Ovary (tissue), 7 donors: ENCODE results near the genes DACH1 and KLF5.

GRCh38 chr13:59342330-59342611 lies 821.5 kb downstream of the DIAPH3 start:
- PRO-cap, 7 experiments = no peak in any of the 7 experiments
- RAMPAGE, long total RNA, 2 experiments = no peak in any of the 2 experiments

- PRO-cap, 7 experiments = peak in 1 of 7 experiments; most common minus-strand start chr13:59633347 (in 1)
- RAMPAGE, long total RNA, 2 experiments = no peak in any of the 2 experiments
These were observed 530.3 kb downstream of the DIAPH3 start for GRCh38 chr13:59633211-59633997.

DNA sequence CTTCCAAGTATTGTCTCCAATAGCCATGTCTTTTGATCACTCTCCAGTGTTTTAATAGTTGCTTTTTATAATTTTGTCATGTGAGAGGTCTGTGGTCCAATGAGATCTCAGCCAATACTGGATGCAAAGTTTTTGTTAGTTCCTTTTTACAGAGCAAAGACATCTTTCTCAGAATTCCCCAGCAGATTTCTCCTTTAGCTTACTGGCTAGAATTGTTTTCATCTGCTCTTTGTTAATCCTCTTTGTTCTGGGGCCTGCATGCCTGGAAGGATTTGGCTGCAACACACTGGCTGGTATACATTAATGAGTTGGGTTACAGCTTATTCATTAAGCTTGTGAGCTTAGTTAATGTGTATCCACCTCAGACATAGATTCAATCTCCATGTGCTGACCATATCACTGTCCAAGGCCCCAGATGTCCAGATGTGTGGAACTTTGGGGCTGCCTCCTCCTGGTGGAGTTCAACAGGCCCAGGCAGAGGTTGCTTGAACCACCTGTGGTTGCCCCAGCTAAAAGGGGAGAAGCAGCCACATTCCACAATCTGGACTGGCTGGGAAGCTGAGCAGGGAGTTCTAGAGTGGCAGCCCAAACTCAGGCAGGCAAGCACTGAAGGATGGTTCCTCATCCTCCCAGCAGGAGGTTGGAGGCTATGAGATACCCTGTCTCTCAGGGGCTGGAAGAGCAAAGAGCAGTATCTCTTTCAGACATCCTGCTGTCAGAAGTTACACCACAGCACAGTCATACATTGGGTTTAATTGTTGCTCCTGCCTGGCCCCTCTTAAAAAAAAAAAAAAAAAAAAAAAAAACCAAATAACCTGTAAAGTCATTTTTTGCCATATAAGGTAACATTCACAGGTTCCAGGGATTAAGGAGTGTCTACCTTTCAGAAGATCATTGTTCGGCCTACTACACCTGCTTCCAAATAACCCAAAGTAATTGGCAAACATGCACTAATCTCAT lies 5.3 kb downstream of the DIAPH3 start:
- PRO-cap, 7 experiments = no peak in any of the 7 experiments
- RAMPAGE, long total RNA, 2 experiments = no peak in any of the 2 experiments

DNA sequence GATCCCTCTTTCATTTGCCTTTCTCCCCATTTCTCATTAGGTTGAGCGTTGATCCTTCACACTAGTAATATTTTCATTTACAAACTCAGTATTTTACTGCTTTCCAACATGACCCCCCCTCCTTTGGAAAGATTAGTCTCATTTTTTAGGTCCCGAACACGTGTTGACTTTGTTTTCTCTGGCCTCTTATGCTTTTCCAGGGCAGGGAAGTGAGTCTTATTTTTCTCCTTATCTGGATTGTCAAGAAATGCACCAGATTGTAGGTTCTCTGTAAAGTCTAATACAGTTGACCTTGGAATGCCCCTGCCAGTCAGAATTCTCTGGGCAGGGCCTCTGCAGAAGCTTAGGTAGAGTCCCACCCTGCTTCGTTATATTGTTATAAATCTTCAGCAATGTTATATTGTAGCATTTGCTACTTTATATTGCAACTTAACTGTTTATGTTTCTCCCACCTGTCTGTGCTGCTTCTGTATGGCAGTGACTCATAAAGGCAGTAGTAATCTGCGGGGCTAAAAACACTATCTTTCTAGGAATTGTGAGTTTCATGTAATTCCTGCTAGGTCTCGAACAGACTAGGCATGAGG lies 2.0 kb downstream of the TDRD3 start:
- PRO-cap, 7 experiments = peak in 6 of 7 experiments; most common minus-strand start position 69 of the sequence (in 5)
- RAMPAGE, long total RNA, 2 experiments = no peak in any of the 2 experiments

- PRO-cap, 7 experiments = no peak in any of the 7 experiments
- RAMPAGE, long total RNA, 2 experiments = no peak in any of the 2 experiments
These were observed 36.5 kb downstream of the TDRD3 start for GRCh38 chr13:60433524-60433921.

DNA sequence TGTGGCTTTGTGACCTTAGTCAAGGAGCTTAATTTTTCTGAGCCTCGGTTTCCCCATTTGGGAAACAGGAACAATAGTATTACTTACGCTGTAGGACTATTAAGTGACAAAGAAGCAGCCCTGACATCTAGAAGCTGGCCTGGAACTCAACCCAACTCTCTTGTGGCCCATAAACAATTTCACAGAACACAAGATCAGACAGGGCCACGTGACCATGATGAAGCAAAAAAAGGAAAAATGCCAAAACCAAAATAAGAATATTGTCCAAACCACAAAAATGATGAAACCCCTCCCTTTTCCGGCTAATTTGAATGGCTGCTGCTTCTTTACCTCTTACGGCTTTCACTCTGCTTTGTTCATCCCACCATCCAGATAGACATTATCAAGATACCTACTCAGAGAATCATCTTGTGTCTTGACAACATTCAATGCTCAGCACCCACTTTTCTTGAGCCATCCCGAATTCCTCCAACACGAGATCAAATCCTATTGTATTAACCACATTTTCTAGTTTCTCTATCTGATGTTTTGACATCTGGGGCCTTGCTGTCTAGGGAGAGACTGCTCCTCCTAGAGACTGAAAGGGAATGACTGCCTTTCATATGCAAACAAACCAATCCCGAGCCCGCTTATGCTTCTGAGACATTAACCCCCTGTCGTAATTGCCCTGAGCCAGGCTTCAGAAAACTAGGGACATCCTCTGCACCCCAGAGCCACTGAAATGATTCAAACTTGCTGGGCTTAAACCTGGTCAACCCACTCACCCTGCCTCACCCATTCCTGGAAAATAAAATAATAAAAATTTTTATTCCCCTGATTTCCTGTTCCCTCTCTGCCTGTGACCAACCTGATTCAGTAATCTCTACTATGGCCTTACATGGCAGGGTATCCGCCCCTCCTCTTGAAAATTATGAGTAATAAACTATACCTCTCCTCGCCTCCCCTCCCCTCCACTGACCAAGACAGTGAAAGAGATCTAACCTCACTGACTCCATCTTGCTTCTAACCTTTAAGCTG lies 186.4 kb downstream of the TDRD3 start:
- PRO-cap, 7 experiments = no peak in any of the 7 experiments
- RAMPAGE, long total RNA, 2 experiments = no peak in any of the 2 experiments

DNA sequence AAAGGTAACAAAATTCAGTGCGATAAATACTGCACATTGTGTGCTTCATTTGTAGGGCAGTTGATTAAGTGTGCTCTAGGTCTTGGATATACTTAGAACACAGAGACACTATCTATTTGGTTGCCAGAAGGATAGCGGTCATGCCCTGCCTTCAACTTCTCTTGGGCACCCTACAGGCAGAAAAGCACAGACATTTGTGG lies 605.8 kb downstream of the PCDH9 start:
- PRO-cap, 7 experiments = no peak in any of the 7 experiments
- RAMPAGE, long total RNA, 2 experiments = no peak in any of the 2 experiments

DNA sequence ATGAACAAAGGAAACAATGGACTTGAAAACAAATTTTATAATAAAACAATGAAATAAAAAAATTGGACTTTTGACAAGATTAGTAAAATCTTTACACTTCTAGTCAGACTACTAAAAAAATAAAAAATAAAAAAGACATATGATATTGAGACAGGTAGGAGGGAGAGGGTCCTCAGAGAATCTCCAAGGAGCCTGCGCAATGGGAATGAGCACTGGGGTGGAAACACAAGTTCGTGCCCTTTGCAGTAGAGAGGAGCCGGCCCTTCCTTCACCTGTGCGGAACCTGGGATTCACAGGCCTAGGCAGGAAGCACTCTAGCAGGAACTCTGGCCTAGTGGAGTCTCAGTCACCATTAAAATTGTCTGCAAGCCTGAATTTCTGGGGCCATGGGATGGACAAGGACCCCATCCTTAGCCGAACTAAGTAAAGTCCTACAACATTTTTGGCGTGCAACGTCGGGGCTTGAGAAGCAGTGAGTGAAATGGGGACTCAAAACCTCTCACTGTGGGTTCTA lies 1026.6 kb upstream of the PCDH9 start:
- PRO-cap, 7 experiments = no peak in any of the 7 experiments
- RAMPAGE, long total RNA, 2 experiments = no peak in any of the 2 experiments

DNA sequence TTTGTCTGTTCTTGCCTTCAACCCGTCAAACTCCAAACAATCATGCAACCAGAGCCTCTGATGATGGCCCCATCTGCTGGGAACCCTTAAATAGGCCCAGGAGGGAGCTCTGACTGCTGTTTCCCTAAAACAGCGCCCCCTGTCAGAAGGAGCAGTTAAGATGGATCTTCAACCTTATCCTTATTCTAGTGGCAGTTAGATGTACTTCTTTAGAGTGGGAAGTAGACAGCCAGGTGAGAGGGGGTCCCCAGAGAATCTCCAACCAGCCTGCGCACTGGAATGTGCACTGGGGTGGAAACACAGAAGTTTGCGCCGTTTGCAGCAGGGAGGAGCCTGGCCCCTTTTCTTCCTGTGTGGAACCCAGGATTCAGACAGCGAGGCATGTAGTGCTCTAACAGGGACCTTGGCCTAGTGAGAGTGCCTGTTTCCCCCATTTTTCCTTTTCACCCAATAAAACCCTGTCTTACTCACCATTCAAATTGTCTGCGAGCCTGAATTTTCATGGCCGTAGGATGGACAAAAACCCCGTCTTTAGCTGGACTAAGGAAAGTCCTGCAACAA lies 1031.1 kb upstream of the PCDH9 start:
- PRO-cap, 7 experiments = no peak in any of the 7 experiments
- RAMPAGE, long total RNA, 2 experiments = no peak in any of the 2 experiments

GRCh38 chr13:71014792-71015808 lies 851.9 kb downstream of the DACH1 start:
- PRO-cap, 7 experiments = no peak in any of the 7 experiments
- RAMPAGE, long total RNA, 2 experiments = no peak in any of the 2 experiments

- PRO-cap, 7 experiments = no peak in any of the 7 experiments
- RAMPAGE, long total RNA, 2 experiments = no peak in any of the 2 experiments
These were observed 234.3 kb downstream of the DACH1 start for GRCh38 chr13:71632663-71633224.

GRCh38 chr13:71866856-71867798 lies at the start of gene DACH1:
Gene DACH1, minus strand, starts transcription at chr13:71867204.
- PRO-cap, 7 experiments = peak in 6 of 7 experiments; most common plus-strand start chr13:71867359 (in 6); most common minus-strand start chr13:71867256 (in 3)
- RAMPAGE, long total RNA, 2 experiments = no peak in any of the 2 experiments

- PRO-cap, 7 experiments = peak in 1 of 7 experiments; most common minus-strand start chr13:72250188 (in 1)
- RAMPAGE, long total RNA, 2 experiments = no peak in any of the 2 experiments
These were observed 383.0 kb upstream of the DACH1 start for GRCh38 chr13:72249926-72250447.

DNA sequence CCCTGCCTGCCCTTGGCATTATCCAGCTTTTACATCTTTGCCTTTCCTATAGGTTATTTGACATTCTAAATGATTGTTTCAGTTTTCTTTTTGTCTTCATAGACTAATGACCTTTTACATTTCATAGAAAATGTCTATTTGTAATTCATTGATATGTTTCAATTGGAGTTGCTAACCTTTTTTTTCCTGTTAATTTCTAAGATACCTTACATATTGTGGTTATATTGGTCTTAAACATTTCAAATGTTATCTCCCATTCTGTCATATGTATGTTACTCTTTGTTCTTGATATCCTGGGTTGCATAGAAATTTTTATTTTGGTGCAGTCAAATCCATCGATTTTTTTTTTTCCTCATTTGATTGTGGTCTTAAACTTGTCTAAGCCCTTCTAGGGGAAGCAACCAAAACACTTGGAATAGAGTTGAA lies 13.6 kb downstream of the BORA start:
- PRO-cap, 7 experiments = no peak in any of the 7 experiments
- RAMPAGE, long total RNA, 2 experiments = no peak in any of the 2 experiments

- PRO-cap, 7 experiments = no peak in any of the 7 experiments
- RAMPAGE, long total RNA, 2 experiments = no peak in any of the 2 experiments
These were observed 69.4 kb downstream of the PIBF1 start for GRCh38 chr13:72851022-72852060.

DNA sequence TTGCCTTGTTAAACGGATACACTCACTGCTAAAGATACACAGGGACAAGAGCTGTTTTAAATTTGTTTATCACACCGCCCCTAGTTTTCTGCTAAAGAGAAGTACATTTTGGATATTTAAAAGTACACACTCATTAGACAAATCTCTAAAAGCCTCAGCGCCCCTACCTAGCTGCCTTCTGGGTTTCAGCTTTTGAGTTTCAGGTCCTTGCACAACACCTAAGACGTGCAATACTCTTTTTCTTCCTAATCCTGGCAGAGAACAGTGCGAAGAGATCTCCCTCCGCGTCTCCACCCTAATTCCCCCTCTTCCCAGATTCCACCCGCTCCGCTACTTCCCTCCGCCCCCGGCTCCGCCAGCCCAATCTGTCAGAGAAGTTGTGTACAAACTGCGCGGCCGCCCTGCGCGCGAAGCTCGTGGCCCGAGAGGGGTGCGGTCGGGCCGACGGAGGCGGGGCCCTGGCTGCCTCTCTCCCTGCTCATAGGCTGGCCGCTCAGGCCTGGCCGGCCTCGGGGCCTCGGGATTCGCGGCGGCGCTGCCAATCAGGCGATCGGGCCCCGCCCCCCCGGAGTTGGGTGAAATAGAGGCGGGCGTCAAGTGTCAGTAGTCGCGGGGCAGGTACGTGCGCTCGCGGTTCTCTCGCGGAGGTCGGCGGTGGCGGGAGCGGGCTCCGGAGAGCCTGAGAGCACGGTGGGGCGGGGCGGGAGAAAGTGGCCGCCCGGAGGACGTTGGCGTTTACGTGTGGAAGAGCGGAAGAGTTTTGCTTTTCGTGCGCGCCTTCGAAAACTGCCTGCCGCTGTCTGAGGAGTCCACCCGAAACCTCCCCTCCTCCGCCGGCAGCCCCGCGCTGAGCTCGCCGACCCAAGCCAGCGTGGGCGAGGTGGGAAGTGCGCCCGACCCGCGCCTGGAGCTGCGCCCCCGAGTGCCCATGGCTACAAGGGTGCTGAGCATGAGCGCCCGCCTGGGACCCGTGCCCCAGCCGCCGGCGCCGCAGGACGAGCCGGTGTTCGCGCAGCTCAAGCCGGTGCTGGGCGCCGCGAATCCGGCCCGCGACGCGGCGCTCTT lies at the start of gene KLF5:
Gene KLF5, plus strand, starts transcription at position 606 of the 1,065 bp plus-strand sequence.
- PRO-cap, 7 experiments = peak in 7 of 7 experiments; most common plus-strand start position 606 of the sequence (in 7); most common minus-strand start position 367 of the sequence (in 4)
- RAMPAGE, long total RNA, 2 experiments = start-site peak on the plus strand in 1 of 2 experiments, centred at position 604 of the sequence, 76 reads per replicate

GRCh38 chr13:73063367-73063571 lies 4.5 kb downstream of the KLF5 start:
- PRO-cap, 7 experiments = no peak in any of the 7 experiments
- RAMPAGE, long total RNA, 2 experiments = no peak in any of the 2 experiments

DNA sequence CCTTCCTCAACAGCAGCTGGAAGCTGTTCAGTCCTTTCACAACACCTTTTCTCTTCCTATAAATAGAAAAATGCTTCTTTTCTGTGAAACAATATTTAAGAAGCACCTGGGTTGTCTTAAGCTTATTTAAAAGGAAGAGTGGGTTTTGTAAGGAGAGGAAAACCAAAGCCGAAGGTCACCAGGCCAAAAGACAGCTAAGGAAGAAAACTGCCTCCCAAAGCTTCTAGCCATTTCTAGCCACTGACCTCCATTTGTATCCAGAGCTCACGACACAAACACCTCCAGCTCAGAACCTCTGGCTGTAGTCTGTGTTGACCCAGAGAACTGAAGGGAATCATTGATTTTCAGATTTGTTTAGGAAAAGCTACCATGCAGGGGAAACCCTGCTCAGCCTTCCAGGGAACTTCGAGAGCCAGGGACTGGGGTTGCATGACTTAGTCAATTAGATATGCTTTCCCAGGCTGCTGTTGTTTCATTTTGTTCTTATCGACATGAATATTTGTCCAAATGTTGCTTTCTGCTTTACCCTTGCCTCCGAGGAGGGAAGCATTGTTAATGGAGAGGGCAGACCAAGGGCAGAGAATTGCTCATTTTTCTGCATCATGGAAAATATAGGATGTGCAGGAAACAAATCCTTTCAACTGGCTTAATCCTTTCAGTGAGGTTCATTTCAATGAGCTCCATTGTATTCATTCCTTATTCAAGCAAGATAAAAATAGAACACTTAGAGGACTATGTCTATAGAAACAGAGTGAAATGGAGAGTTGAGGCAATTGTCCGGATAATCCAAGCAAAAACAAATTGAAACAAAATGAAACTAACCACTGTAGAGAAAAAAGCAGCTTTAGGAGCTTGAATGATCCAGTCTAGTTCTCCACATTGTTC lies 82.5 kb downstream of the KLF5 start:
- PRO-cap, 7 experiments = no peak in any of the 7 experiments
- RAMPAGE, long total RNA, 2 experiments = no peak in any of the 2 experiments

DNA sequence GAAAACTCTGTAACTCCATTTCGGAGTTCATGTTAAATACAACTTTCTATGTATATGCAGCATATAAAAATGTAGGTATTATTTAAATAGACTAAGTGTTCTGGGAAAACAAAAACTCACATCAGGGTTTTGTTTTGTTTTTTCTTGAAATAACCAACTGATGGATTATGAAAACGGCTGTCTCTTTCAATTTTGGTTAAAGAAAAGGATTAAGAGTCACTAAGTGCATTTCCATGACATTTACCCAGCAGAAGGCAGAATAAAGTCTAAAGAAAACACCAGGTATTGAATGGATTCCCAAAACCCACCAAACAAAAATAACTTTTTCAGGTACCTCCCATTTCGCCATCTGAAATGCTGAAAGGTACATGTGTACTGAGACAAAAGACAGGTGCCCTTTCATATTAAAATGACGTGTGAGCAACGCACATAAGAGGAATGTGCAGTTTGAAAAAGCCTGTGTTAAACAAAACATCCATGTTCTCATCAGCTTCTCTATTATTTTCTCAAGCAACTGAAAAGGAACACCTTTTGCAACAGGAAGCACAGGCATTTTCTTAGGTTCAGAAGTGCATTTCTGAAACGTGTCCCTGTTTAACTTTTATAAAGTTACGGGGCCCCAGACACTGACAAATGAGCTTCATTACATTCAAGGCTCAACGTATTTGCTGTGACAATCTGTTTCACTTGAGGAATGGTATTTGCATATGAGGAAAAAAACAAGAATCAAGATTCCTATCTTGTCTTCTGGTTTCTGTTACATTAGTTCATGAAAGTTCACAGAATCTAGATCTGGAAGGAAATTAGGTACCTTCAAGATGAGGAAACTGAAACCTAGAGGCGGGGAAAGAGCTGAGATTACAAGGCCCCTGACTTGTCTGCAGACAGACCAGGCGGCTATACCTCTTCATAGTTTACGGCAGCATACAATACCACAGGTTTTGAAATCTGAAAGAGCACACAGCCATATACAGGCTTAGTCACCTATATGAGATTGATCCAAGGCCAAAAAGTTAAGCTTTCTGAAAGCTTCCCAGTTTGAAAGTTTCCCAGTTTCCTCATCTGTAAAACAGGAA lies 643.6 kb downstream of the KLF5 start:
- PRO-cap, 7 experiments = no peak in any of the 7 experiments
- RAMPAGE, long total RNA, 2 experiments = no peak in any of the 2 experiments

- PRO-cap, 7 experiments = peak in 1 of 7 experiments; most common plus-strand start chr13:73766104 (in 1); most common minus-strand start chr13:73766034 (in 1)
- RAMPAGE, long total RNA, 2 experiments = no peak in any of the 2 experiments
These were observed 707.2 kb downstream of the KLF5 start for GRCh38 chr13:73765882-73766449.